Monocyte (primary cell): Measurements from ENCODE around the gene SNAI1.

- PRO-cap, 2 experiments: peak in 1 of 2 experiments; most common plus-strand start chr20:49957034 (in 1)
These were observed 20.7 kb downstream of the RNF114 start for GRCh38 chr20:49956666-49957582.

- PRO-cap, 2 experiments: peak in 2 of 2 experiments; most common plus-strand start chr20:49982980 (in 2); most common minus-strand start chr20:49982797 (in 2)
These were observed at the start of gene SNAI1 for GRCh38 chr20:49982194-49983370. SNAI1 (plus strand) TSS chr20:49982980.

GRCh38 chr20:50026871-50027184 lies 44.0 kb downstream of the SNAI1 start:
- PRO-cap, 2 experiments: peak in 2 of 2 experiments; most common plus-strand start chr20:50027016 (in 2)

DNA sequence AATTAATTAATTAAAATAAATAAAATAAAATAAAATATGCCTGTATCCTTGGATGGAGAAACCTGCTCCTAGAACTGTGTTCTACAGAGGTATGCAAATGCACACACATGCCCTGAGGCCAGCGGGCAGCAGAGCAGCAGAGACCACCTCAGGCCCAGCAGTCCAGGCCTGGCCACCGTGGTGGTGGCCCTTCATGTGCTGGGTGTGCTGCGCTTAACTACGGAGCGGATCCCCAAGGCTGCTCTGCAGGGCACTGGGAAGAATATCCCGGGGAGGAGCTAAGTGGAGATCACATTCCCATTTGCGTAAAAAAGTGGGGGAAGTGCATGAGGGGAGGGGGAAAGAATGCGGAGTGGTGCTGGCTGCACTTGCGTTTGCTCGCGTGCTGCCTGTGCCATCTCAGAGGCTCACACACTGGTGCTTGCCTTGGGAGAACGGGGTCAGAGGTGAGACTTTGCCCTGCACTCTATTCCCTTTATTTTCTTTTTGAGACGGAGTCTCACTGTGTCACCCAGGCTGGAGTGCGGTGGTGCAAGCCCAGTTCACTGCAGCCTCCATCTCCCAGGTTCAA lies 37.4 kb downstream of the UBE2V1 start:
- PRO-cap, 2 experiments: no peak in any of the 2 experiments

- PRO-cap, 2 experiments: peak in 1 of 2 experiments; most common plus-strand start chr20:50166345 (in 1); most common minus-strand start chr20:50166071 (in 1)
These were observed 12.6 kb upstream of the PEDS1 start for GRCh38 chr20:50165948-50166687.

- PRO-cap, 2 experiments: peak in 1 of 2 experiments; most common plus-strand start chr20:50278973 (in 1)
These were observed 88.1 kb downstream of the CEBPB start for GRCh38 chr20:50278442-50279495.

DNA sequence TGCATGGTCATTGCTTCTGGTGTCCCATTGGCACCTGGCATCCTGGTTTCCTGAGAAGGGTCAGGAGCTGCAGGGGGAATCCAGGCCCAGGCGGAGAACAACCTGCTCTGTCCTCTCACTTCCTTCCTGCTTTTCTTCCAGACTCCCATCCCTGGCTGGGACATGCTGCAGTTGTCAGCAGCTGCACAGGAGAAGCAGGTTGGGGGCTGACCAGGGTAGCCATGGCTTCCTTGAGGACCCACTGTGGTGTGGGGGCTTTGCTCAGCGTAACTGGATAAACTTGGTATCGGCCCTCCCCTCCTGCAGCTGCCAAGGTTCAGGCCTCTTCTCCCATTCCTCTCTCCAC lies 155.2 kb downstream of the CEBPB start:
- PRO-cap, 2 experiments: no peak in any of the 2 experiments

DNA sequence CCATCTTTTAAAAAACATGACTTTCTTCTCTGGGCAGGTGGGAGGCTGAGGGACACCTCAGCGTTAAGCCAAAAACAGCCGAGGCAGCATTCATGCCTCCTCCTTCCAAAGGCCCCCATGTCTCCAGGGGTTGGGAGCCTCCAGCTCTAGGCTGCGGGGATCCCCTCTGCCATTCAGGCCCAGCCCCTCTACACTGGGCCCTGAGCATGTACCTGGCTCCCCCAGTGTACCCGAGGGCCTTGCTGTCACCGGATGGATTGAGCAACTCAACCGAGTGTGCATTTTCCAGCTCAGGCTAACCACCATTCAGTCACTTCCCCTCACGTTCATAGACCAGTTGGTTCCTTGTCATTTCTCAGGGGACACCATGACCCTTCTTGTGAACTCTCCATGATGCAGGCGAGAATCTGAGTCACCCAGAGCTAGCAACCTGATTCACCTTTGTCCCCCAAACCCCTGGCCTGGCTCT lies 158.6 kb downstream of the CEBPB start:
- PRO-cap, 2 experiments: peak in 2 of 2 experiments; most common plus-strand start position 313 of the sequence (in 2); most common minus-strand start position 195 of the sequence (in 2)

DNA sequence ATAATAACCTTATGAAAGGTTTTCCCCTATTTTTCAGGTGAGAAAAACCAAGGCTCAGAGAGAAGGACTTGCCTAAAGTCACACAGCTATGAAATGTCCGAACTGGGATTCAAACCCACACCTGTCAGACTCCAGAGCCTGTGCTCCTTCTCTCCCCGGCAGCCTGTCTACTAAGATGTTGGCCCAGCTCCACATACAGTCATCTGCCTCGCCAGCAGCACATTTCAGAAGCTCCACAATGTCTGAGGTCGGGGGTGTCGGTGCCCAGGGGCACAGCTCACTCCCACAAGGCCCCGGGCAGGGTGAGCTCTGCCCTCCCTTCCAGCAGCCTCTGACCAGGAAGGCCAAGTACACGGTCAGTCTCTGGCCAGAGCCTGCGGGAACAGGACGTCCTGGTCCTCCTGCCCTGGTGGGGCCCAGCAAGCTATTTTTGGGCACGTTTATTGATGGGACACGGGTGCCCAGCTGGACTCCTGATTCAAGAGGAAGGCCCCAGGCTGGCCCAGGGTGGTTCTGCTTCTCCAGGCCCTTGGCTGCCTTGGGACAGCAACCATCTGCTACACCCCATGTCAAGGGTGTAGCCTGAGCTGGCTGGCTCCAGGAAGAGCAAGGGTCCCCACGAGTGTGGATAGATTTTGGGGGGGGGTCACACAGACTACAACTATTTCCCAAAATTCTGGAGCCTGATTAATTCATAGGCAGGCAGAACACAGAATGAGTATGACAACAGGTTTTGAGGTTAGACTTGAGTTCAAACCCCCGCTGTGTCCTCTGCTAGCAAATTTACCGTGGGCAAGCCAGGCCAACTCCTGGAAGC lies 114.9 kb upstream of the PTPN1 start:
- PRO-cap, 2 experiments: no peak in any of the 2 experiments

DNA sequence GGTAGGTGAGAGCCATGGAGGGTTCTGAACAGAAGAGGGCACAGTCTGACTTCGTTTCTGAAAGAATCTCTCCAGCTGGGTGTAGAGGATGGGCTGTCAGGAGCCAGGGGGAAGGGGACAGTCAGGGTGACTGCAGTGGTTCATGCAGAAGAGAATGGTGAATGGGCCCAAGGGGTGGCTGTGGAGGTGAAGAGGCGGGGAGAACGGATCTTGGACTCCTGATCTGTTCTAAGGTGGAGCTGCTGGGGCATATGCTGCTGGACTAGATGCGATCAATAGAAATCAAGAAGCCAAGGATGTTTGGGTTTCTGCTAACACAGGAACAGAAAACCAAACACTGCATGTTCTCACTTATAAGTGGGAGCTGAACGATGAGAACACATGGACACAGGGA lies 109.6 kb upstream of the PTPN1 start:
- PRO-cap, 2 experiments: no peak in any of the 2 experiments

DNA sequence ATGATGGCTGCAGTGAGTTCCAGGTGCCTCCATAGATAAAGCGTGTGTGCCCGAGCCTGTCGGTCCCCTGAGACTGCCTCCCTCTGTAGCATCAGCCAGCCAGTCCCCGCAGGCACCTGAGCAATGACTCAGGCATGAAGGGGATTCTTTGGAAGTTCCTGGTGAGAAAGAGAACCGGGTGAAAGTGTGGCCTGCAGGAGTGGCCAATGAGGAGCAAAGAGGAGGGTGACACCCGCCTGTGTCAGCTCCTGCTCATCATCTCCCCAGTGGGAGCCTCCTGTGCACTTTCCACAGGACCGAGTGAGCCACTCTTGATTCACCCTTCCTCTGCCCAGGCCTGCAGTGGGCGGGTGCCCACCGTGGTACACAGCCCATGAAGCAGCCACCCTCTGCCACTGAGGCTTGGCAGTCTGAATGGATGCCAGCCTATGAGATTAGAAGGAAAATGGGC lies 71.2 kb upstream of the PTPN1 start:
- PRO-cap, 2 experiments: no peak in any of the 2 experiments

- PRO-cap, 2 experiments: peak in 2 of 2 experiments; most common plus-strand start chr20:50498385 (in 1); most common minus-strand start chr20:50498159 (in 2)
These were observed 12.1 kb upstream of the PTPN1 start for GRCh38 chr20:50497935-50498543.

DNA sequence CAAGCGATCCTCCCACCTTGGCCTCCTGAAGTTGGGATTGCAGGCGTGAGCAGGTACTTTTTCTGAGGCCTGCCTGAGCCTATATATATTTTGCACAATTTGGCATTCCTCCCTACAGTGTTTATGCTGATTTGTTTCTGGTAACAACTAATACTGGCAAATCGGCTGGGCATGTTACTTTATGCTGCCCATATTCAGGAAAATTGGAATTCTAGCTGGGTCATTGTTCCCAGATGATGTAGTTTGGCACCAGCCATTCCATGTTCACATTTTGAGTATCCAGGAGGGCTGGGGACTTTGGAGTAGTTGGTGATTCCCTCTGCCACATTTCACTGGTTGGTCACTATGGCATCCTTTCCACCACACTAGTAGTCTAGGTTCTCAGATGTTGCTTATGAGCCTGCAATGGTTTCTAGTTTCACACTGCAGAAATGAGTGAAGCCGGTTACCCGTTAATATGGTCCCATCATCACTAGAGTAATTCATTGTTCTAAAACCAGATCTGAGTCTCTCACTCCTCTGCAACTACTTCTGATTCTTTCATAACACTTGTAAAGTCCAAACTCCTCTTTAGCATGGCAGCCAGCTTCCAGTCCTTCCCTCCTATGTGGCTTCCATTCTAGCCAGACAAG lies 4.5 kb downstream of the PTPN1 start:
- PRO-cap, 2 experiments: peak in 1 of 2 experiments; most common plus-strand start position 210 of the sequence (in 1)

GRCh38 chr20:50537793-50538605 lies 27.8 kb downstream of the PTPN1 start:
- PRO-cap, 2 experiments: peak in 1 of 2 experiments; most common plus-strand start chr20:50538461 (in 1)

- PRO-cap, 2 experiments: no peak in any of the 2 experiments
These were observed 57.7 kb downstream of the PTPN1 start for GRCh38 chr20:50567913-50568298.

DNA sequence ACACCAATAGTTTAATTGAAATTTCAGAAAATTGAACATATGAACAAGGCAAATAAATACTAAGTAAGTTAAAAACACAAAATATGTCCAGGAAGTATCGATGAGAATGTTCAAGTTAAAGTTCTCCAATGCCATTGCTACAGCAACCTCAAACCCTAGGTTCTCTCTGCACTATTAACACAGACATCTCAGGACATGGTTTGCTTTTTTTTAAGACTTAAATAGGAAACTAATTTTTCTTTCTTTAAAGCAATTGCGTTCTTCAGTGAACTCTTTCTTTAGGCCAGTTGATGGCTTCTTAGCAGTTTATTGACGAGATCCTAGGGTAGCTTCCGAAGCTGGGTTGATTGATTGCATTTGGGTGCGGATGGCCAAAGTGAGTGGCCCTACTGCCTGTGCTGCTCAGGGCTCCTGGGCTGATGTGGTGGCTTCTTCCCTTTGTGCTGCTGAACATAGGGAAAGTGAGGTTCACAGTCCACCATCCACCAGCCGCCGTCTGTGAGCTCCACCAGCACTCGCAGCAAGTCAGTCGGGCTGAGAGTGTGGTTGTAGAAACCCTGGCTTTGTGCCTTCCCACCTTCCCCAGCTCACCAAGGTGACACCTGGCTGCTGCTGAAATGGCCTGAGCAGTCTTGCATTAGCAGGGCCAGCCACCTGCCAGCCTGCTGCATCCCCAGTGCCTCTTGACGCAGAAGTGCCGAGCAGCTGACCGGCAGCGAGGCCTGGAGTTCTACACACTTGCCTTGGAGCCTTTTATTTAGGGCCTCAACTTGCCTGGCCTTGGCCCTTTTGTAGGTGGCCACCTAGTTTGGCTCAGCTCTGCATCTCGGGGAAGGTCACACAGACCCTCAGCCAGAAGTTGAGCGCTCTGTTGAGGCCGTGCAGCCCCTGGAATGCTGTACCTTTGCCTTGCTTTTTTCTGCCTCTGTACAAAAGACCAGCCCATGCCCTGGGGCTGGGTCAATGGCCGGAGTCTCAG lies 76.2 kb downstream of the PTPN1 start:
- PRO-cap, 2 experiments: peak in 1 of 2 experiments; most common plus-strand start position 712 of the sequence (in 1)

DNA sequence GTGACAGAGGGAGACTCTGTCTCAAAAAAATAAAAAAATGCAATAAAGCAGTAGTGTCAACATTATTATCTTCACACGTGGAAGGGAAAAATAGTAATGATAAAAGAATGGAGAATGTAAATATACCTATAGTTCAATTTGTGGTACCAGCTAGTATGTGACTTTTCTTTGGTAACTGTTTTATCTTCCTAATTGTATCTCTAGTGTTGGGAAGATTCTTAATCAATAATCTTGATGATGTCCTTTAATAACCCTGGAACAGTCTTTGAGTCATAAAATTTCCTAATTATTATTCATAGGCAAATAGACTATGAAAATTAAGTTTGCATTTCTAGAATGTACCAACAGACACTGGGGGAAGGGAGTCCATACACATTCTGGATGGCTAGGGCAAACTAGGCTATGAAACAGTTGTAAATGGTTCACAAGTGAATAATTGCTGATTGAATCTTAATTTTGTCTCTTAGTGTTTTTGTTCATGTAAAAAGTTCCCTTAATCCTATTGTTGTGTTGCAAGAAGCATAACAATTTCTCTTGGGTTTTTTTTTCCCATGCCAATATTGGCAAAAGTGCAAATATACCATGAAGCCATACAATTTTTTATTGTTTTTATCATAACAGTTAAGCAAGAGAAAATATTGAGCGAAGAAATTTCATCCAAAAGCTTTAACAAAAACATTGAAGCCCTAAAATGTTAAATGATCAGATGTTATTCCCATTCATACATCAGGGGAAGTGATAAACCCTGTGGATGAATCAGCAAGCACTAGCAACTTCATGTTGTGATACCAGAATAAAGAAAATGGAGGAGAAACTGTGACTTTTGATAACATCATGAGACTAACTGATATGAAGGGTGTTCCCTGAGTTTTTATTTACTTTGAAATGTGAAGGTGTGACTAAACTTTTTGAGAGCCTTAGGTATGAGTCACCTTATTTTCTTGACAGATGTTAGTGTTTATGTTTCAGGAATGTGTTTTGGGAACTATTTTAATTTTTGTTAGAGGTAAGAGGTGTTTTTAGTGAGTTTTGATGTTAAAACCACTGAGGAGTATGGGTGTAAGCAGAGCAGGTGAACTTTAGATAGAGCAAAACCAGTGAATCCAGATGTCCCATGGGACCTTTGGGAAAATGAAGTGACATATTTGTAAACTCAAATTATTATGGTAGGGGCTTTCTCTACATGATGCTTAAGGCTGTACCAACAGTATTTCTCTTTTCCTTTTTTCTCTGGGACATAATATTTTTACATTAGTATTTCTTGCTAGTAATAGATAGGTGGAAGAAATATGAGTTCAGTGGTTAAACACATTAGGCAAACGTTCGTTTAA lies 4.2 kb downstream of the PARD6B start:
- PRO-cap, 2 experiments: no peak in any of the 2 experiments

DNA sequence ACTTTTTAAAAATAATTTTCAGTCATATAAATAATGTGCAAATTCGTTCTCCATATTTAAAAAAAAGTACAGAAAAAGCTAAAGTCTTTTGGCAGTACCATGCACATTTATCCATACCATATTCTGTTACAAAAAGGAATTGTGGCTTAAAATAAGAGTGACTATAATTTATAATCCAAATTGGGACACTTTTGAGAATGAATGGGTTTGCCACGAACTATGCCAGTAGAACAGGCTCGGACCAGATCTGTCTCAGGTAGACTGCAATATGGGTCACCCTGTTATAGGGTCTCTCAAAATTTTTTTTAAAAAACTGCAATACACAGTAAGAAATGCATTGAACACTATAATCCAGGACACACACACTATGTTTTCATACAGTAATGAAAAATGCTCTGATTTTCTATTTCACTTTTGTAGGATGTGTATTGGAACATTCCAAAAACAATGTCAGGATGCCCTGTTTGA lies 24.9 kb downstream of the PARD6B start:
- PRO-cap, 2 experiments: no peak in any of the 2 experiments

- PRO-cap, 2 experiments: peak in 2 of 2 experiments; most common minus-strand start chr20:50840818 (in 2)
These were observed 45.7 kb downstream of the BCAS4 start for GRCh38 chr20:50840573-50841037.

DNA sequence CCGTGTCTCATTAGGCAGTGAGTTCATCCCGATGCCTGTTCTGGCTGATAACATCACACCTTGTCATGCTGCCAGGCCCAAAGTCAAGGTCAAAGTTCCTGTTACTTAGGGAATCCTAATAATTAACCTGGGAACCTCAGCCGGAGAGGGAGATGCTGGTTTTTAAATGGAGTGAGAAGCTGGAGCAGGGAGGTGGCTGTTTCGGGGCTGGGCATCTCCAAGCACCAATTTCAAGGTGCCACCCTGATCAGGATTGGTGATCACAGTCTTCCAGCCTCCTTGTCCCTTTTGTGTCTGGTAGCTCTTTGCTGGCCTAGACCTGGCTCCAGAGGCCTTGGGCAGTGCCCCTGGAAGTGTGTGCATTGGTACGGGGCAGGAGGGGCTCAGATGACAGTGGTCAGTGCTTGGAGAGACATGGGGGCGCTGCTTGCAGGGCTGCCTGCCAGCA lies 61.5 kb downstream of the BCAS4 start:
- PRO-cap, 2 experiments: no peak in any of the 2 experiments